Panc1 (cell line): Measurements from ENCODE around the genes SPPL2C, ARL17A and NSF.

GRCh38 chr17:45288756-45288976, 26.8 kb upstream of the SPATA32 start:
- RRBS, 2 experiments = no CpG with 5 or more reads among the region's 9 CpGs

- RRBS, 2 experiments = no CpG with 5 or more reads among the region's 7 CpGs
Observed at GRCh38 chr17:45288977-45289285, 27.0 kb upstream of the SPATA32 start.

GRCh38 chr17:45302475-45303052, 14.3 kb downstream of the MAP3K14 start:
- RRBS, 2 experiments = no CpG with 5 or more reads among the region's 11 CpGs

DNA sequence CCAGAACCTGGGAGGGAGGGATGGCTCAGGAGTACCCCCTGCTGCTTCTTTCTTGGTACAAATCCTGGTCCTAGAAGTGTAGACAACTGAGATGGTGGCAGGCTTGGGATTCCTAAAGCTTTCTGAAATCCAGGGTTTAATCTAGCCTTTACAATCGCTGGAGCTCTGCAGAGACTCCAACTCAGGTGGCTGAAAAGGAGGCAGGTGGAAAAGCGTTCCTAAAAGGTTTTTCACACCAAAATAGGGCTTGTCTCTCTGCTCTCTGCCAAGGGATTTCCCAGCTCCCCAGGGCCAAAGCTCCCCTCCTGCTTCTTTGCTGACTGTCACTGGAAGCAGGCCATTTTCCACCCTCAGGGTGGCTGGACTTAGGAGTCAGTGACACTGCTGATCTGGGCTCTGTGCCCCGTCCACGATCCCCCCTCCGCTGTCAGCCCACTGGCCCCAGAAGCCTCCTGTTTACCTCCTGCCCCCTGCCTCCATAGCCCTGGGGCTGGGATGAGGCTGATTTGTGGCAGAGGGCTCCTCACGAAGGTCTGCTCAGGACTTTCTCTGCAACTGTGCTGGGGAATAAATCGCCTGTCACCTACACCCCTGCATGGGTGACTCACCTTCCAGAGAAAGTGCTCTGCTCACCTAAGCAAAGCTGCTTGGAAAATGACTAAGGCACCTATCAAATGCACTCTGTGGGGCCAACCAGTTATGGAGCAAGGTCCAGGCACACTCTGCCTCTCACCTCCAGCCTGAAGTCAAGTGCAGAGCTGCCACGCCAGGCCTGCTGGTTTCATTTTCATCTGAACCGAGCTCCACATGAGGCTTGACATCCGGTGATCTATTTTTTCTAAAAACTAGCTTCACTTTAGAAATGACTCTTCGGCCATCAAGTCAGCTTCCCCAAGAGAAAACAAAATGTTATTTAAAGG, 5.0 kb downstream of the MAP3K14 start:
- RRBS, 2 experiments = no CpG with 5 or more reads among the region's 11 CpGs

- RRBS, 2 experiments = no CpG with 5 or more reads among the region's 7 CpGs
Observed at GRCh38 chr17:45313342-45313876, 3.4 kb downstream of the MAP3K14 start.

- RRBS, 2 experiments = 78 to 81% methylated on average over 2 of the region's 65 CpGs
Observed at GRCh38 chr17:45404886-45406196, 27.3 kb downstream of the ARHGAP27 start.

GRCh38 chr17:45428627-45429557, 3.8 kb downstream of the ARHGAP27 start:
- RRBS, 2 experiments = no CpG with 5 or more reads among the region's 41 CpGs

- RRBS, 2 experiments = no CpG with 5 or more reads among the region's 7 CpGs
Observed at GRCh38 chr17:45844607-45844944, at the start of gene SPPL2C. SPPL2C (plus strand) TSS chr17:45844881.

DNA sequence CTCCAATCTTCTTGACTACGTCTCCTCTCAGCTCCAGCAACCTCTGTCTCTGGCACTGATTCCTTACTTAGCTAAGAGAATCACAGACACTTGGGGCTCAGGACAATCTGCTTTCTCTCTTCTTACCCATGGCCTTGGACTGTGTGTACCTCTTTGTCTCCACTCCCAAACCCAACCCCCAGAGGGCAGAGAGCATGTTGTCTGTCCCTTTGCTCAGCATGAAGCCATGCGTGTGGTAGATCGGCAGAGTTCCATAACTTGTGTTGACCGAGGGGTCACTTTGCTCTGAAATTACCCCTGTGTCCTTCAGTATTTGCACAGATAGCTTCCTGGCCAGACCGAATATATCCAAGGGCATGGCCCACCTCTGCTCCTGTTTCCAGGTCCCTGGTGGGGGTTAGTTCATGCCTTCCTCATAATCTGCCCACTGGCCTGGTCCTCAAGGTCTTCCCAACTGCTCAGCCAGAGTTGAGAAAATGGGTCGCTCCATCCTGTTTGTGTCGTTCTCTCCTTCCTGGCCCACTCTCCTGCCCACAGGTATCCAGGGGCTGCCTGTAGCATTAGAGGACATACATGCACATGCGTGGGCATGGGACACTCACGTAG, 41.6 kb downstream of the MAPT start:
- RRBS, 2 experiments = no CpG with 5 or more reads among the region's 9 CpGs

GRCh38 chr17:45949030-45949593, 49.9 kb upstream of the STH start:
- RRBS, 2 experiments = 2 to 8% methylated on average over 6 of the region's 31 CpGs

GRCh38 chr17:46034048-46034971, 35.3 kb downstream of the STH start:
- RRBS, 2 experiments = no CpG with 5 or more reads among the region's 6 CpGs

DNA sequence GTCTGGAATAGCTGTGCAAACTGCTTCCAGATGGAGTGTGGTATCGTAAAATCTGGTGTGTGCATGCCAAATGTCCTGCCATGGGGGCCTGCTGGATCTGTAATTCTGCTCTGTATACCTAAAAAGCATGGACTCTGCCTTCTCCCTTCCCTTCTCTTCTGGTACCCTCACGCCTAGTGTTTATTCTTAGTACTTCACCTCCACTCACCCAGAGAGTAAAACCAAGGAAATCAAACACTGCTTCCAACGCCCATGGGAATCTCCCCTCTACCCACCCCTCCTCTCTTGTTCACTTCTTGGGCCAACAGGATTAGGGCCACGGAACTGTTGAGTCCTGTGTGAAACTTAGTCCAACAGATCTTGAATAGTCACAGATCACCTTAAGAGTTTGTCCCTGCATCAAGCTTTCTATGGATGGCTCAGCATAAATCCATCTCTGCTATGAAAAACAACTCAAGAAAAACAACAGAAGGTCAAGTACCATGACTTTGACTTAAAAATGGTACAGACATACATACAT, 38.9 kb downstream of the STH start:
- RRBS, 2 experiments = no CpG with 5 or more reads among the region's 4 CpGs

GRCh38 chr17:46046746-46047148, 47.7 kb downstream of the STH start:
- RRBS, 2 experiments = no CpG with 5 or more reads among the region's 3 CpGs

GRCh38 chr17:46108914-46109577, 84.2 kb downstream of the KANSL1 start:
- RRBS, 2 experiments = no CpG with 5 or more reads among the region's 8 CpGs

DNA sequence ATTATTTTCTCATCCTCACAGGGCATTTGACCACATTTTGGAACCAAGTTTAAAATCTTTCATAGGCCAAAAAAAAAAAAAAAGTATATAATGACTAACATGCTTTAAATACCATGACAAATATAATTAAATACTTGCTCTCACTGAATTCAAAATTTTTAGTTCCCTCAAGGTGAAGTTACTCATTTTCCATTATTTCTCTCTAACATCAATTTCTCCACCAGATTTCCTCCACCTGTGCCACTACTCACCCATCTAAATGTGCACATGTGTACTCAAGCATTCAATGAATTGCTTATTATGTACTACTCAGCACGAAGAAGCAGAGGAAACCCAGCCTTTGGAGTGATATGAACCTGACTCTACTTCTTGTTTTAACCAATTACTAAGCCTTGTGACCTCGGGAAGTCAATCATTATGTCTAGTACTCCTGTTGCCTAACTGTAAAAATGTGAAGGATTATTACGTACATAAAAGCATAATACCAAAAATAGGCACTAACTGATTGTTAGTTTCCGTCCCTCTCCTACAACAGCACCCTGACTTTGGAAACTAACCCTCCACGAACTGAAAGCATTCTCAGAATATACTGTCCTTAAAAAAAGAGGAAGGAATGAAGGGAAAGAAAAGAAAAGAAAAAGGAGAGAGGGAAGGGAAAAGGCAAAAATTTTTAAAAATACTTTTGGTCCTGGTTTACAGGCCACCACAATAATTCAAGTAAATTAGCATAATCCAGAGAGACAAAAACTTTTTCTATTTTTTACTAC, 53.8 kb downstream of the KANSL1 start:
- RRBS, 2 experiments = no CpG with 5 or more reads among the region's 5 CpGs

DNA sequence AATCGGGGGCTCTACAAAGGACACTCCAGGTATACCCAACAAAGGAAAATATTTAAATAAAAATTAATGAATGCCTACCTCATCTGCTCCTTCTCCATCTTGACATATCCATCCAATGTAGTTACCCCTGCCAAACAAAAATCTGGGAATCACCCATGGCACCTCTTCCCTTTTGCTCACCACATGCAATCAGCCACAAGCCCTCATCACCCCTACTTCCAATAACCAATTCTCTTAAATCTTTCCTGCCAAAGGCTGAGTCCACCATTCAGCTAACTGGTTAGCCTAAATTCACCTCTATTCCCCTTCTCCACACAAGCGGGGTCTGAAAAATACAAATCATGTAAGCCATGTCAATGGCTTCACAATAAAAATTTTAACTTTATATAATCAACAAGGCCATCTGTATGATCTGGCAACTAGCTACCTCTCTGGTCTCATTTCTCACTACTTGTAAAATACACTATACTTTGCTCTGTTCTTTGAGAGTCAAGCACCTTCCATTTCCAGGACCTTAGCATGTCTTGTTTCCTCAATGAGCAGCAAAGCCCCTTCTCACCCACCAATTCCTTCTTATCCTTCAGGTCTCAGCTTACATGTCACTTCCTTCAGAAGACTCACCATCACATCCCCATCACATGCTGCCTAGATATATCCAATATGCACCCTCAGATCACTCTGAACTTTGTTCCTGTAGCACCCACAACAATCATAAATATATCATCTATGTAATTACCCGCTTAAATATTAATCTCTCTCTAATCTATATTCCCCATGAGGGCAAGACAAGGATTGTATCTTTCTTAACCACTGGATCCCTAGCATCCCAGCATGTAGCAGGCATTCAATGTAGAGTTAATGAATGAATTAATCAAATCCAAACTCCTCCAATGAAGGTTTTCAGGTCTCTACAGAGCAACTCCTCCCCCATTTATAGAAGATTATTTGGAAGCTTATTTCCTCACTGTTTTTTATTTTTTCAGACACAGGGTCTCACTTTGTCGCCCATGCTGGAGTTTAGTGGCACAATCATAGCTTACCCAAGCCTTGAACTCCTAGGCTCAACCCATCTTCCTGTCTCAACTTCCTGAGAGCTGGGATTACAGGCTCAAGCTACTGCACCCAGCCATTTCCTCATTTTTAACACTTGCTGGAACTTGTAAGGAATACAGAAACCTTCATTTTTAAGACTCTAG, 30.4 kb downstream of the KANSL1 start:
- RRBS, 2 experiments = no CpG with 5 or more reads among the region's 4 CpGs

GRCh38 chr17:46224641-46225680, 31.7 kb upstream of the KANSL1 start:
- RRBS, 2 experiments = 1% methylated on average over 10 of the region's 83 CpGs; no CpG with 5 or more reads in 1 of the 2 experiments

DNA sequence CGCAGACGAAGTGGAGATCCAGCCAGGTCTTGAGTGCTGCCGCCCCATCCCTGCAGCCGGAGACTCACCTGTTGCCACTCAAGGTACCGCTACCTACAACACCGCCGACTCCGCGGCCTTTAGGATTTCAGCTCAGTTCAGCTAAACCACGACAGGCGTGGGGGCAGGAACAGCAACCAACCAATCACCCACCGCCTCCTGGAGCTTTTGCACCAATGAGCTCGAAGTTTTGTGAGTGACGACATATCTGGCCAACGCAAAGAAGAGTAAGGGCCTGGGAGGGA, at the start of gene ARL17A:
Gene ARL17A, minus strand, starts transcription at position 159 of the 284 bp plus-strand sequence.
- RRBS, 2 experiments = no CpG with 5 or more reads among the region's 15 CpGs

DNA sequence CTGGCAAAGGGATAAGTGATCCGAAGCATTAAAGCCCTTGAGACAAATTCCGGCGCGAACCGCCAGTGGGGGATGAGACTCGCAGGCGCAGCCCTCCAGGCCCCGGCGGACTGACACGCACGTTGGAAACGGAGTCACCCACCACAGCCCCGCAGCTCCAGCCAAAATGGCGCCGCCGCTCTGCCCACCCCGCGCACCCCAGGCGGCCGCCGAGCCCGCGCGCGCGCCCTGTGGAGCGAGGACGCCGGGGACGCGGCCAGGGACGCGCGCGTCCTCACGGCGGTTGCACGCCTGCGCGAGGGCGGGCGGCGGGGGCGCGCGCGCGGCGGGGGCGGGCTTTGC, at the start of gene NSF:
Gene NSF, plus strand, starts transcription at position 279 of the 342 bp plus-strand sequence.
- RRBS, 2 experiments = no CpG with 5 or more reads among the region's 50 CpGs

DNA sequence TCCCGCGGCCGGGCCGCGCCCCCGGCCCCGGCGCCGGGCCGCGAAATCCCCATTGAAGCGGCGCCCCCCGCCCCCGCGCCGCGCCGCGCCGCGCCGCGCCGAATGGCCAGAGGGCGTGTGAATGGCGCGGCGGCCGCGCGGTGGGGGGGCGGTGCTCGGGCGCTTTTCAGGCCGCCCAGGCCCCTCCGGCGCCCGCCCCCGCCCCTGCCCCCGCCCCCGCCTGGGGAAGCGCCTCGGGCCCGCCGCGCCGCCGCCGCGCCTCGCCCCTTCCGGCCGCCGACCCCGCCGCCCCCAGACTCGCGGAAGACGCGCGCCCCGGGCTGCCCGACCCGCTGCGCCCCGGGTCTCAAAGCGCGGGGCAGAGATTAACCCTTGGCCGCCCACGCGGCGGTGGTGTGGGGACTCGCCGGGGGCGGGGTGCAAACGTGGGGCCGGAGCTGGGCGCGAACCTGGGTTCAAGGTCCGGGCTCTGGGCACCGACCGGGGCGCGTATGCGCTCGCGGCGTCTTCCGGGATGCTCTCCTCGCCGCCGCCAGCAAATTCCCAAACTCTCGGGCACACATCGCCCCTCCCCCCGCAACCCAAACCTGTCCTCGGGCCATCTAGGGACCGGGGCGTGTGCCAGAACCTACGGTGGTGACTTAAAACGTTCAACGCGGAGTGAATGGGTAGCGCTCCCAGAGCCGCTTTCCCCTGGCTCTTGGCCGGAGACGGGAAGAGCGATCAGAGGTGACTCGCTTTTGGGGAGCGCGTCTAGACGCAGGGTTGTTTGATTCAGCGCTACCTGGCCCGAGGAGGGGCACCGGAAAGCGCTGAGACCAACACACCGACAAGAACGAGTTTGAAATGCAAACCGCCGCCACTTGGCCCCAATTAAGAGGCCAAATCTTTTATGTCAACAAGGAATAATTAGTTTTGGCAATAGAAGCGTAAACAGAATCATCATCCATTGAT, 46.5 kb downstream of the WNT3 start:
- RRBS, 2 experiments = 1 to 6% methylated on average over 40 to 47 of the region's 121 CpGs